ENCODE measurements around a stretch of chr17.

- PRO-cap: no peak
Observed at GRCh38 chr17:82443849-82444143, 6.8 kb downstream of the CYBC1 start.

DNA sequence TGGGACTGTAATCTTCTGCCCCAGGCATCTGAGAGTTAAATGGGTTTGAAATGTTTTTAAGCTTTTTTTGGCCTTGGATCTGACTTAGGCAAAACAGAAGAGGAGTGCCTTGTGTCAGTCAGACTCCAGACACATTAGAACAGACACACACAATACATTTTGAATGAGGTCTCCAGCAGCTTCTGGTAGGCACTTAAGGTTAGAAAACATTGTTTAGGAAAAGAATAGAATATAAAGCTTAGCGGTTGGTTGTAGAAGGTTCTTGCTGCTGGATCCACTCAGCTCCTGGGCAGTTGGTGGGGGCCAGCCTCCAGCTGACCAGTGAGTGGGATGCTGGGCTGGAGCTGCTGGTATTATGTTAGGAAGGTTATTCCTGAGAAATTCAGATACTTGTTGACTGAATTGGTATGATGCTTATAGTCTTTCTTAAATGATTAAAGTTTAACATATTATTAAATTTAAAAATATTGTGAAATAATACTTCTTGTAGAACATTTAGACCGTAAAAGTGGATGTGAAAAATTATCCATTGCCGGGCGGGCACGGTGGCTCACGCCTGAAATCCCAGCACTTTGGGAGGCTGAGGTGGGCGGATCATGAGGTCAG lies 17.4 kb downstream of the FOXK2 start:
- PRO-cap: no peak

- PRO-cap: no peak
Observed at GRCh38 chr17:82630062-82630496, 18.2 kb downstream of the WDR45B start.

GRCh38 chr17:82658354-82658880 lies 10.2 kb upstream of the WDR45B start:
- PRO-cap: no peak

- PRO-cap: no peak
Observed at GRCh38 chr17:82702942-82703179, 4.4 kb upstream of the RAB40B start.

- PRO-cap: no peak
Observed at GRCh38 chr17:82765207-82765765, 13.4 kb downstream of the TBCD start.

- PRO-cap: no peak
Observed at GRCh38 chr17:82782505-82783364, 30.9 kb downstream of the TBCD start.

GRCh38 chr17:82859881-82860654 lies 20.2 kb upstream of the ZNF750 start:
- PRO-cap: no peak

DNA sequence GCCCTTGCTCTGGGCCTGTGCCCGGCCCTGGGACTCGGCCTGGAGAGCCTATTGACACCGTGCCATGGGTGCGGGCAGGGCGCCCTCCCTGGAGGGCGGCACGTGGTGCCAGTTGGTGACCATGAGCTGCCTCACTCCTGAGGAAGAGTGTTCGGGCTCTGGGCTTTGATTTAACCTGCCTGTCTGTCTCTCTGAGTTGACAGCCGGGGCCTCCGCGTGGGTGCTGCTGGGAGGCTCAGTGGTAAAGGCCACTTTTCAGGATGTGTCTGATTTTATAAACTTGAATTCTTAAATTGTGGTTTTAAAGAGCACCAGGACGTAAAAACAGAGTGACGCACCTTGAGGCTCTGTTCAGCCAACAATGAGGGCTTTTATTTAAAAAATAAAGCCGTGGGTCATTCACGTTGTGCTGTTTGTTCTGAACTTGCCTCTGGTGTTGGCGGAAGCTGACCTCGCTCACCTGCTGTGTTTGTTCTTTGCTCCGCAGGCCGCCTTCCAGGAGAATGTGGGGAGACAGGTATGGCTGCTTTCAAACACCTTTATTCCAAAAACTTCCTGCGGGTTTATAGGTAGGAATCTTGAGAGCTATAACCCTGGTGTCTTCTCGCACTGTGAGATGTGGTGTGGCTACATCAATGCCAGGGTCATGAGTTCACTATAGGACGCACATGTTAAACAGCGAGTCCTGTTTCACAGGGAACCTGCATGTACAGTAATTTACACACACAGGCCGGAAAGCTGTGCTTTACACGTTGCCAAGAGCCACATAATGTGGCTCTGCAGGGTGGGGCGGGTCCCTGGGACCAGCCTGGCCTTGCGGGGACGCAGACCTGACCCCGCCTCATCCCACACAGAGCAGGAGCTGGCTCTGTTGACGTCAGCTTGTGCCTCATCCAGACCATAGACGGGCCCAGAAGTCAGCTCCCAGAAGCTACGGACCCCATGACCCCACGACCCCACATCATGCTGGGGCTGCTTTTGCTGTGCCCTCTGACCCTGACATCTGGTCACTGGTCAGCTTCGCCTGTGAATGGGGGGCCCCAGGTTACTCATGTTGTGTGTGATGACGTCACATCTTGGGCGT lies 49.7 kb upstream of the ZNF750 start:
- PRO-cap: no peak

DNA sequence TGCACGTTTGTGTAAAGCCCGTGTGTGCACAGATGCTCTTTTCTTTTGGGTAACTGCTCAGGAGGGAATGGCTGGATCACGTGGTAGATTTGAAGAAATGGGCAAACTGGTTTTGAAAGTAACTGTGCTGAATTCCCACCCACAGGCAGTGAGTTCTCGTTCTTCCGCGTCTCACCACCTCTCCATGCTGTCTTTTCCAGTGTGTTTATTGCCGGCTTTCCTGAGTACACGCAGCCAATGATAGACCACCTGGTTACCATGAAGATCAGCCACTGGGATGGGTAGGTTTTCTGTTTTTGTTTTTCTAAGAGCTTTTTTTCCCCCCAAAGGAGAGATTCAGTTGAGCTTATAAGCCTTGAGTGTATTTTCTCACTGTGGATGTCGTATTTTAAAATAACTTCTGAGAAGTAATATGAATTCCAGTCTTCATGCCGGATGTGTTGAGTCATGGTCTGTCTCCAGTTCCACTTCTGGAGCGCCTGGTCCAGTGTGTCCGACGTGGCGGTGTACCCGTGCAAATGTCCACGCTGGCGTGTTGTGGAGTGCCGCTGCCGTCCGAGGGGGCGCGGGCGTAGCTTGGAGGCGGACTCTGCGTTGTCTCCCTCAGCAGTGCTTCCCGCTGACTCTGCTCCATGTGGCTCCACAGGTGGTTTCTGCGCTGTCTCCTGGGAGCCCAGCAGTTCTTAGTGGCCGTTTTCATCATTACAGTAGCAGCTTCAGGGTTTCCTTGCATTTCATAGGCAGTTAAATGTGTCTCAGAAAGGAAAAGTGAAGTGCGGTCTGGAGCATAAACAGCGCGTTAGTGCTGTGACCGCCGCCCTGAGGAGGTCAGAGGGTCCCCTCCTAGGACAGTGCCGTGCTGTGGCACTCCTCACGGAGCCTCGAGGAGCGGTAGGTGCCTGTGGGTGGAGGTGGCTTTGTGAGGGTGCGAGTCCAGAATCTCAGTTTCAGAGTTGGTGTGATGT lies 60.9 kb upstream of the ZNF750 start:
- PRO-cap: no peak

- PRO-cap: no peak
Observed at GRCh38 chr17:82941682-82942120, 101.9 kb upstream of the ZNF750 start.

- PRO-cap: no peak
Observed at GRCh38 chr17:83053165-83053716, 1.7 kb upstream of the B3GNTL1 start.

GRCh38 chr17:83080304-83080469 lies 778 bp downstream of the METRNL start:
- PRO-cap: no peak

GRCh38 chr17:83088604-83089213 lies 9.3 kb downstream of the METRNL start:
- PRO-cap: no peak

GRCh38 chr17:83096749-83097666 lies 17.6 kb downstream of the METRNL start:
- PRO-cap: no peak

- PRO-cap: no peak
Observed at GRCh38 chr17:83100945-83101592, 21.7 kb downstream of the METRNL start.

- PRO-cap: unidirectional peak, minus-strand start at chr17:83192368
Observed at GRCh38 chr17:83192251-83192872, 113.0 kb downstream of the METRNL start.